Aorta (tissue), 1 donor: ENCODE measurements around the genes SLC46A1 and RAB34.

GRCh38 chr17:27349365-27350348, 55.7 kb downstream of the WSB1 start:
- PRO-cap = no peak

DNA sequence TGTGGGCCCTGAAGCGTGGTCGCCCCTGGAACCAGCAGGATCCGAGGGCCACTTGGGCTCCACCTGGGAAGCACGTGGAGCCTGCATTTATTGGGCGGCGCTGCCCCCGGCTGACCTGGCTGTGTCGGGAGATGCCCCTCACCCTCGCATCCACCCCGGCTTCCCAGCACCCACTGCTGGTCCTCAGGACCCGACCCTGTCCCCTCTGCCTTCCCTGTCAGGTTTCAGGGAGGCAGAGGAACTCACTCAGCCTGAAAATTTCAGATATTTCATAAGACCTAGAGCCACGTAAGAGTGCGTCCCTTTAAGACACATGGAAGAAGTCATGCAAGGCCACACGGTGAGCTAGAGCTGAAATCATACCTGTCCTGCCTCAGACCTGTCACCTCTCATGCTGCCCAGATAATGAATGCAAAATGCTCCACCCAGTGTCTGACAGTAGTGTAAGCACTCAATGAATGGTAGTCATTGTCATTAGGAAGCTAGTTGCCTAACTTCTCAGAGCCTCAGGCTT, 60.4 kb downstream of the WSB1 start:
- PRO-cap = no peak

- PRO-cap = no peak
These were observed 10.3 kb downstream of the KSR1 start for GRCh38 chr17:27466345-27467187.

DNA sequence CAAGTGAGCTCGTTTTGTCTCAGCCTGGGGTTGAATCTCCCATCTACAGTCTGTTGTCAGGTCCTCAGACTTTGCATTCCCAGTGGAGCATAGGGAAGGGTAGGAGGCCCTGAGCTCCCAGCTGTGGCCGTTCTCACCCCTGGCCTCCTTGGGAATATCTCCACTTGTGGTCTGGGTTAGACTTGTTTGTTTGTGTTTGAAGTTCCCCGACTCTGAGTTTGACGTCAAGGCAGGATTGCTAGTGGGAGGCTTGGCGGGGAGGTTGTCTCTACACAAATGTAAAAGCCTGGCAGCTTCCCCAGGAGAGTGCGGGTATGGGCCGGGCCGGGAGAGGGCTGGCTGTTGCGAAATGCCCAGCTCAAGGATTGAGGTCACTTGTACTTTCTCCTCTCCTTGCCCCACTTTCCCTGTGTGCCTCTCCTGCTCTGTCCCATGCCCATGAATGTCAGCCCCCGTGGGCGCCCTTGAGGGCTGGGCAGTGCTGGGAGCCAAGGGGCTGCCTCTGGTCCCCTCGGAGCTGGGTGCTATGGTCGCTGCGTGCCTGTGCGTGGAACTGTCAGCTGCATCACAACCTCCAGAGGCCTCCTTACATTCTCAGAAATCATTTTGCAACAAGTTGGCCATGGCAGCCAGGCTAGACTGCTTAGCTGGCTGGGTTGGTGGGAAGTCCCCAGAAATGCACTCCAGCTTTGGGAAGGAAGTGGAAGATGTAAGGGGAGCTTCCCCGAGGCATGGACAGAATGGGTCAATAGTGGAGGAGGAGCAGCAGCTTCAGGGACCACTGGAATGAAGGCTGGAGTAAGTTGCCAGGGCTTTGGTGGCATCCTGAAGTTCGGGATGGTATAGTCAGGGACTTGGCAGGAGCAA, 84.3 kb downstream of the KSR1 start:
- PRO-cap = no peak

- PRO-cap = no peak
These were observed 79.3 kb upstream of the LGALS9 start for GRCh38 chr17:27551596-27552262.

GRCh38 chr17:27984438-27985312, 57.8 kb upstream of the NLK start:
- PRO-cap = no peak

- PRO-cap = no peak
These were observed 118.6 kb downstream of the NLK start for GRCh38 chr17:28160912-28161599.

DNA sequence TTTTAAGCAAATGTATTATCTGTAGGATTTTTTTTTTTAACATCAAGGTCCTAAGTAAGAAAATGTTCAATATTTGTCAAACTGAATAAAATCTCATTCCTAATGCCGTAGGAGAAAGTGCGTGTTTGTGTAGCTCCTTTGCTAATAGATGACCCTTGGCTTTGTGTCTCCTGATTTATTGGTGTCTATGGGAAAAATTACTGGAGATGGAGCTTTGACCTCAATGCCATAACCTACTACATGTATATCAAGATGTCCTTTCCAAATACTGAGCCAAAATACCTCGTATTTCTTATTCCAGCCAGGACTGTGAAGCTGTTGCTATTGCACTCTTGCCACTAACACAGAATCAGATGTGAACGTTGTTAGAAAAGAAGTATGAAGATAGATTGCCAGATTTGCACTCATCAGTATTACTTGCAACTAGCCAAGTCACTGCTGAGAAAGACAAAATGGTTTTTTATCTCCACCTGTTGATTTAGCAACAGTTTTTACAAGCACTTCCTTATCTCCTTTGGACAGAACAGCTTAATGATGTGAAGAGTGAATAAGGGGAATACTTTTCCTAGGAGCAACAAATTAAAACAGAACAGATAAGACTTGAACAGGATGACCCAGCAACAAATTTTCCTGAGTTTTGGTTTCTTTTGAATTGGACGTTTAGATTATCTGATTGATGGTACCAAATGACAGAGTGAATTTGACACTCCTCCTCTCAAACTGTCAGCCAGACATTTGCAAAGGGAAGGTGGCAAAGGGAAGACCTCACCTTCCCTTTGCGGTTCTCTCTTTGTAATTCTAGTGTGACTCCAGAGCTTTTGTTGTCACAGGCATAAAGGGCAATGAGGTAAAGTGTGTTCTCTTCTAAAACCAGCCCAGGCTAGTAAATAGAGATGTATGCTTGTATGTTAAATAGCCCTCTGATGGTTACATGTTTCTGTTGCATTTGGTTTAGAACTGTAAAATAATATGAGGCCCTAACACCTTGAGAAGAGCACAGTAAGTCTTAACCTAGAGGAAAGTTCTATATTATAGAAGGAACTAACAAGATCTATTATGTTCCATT, 130.6 kb downstream of the NLK start:
- PRO-cap = no peak

GRCh38 chr17:28333831-28334687, 1.2 kb downstream of the IFT20 start:
- PRO-cap = unidirectional peak, plus-strand start at chr17:28334421

DNA sequence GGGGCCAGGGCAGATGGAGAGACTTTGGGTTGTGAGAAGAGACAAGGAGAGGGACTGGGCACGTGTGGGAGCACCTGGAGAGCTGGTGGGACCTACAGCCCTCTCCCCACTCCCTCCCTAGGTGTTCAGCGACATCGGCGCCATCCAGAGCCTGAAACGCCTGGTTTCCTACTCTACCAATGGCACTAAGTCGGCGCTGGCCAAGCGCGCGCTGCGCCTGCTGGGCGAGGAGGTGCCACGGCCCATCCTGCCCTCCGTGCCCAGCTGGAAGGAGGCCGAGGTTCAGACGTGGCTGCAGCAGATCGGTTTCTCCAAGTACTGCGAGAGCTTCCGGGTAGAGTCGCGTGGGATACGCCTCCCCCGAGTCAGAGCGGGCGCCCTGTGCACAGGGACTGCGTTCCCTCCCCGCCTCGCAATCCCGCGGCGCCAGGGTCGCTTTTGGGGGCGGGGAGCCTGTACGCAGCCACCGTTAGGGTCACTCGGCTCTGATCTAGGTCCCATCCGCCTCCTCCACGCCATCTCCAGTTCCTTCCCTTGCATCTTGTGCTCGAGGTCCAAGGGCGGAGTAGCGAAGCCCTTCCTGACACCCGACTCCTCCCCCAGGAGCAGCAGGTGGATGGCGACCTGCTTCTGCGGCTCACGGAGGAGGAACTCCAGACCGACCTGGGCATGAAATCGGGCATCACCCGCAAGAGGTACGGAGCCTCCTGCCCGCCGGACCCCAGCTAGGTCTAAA, 12.9 kb downstream of the SARM1 start:
- PRO-cap = no peak

- PRO-cap = bidirectional peak, plus-strand start at chr17:28405799, minus-strand start at chr17:28405747
These were observed at the start of gene SLC46A1 for GRCh38 chr17:28405518-28406942. Gene SLC46A1 (minus strand): TSS chr17:28406212.

- PRO-cap = no peak
These were observed 726 bp downstream of the SLC13A2 start for GRCh38 chr17:28474091-28474649.

- PRO-cap = no peak
These were observed 19.3 kb downstream of the UNC119 start for GRCh38 chr17:28532887-28533752.

DNA sequence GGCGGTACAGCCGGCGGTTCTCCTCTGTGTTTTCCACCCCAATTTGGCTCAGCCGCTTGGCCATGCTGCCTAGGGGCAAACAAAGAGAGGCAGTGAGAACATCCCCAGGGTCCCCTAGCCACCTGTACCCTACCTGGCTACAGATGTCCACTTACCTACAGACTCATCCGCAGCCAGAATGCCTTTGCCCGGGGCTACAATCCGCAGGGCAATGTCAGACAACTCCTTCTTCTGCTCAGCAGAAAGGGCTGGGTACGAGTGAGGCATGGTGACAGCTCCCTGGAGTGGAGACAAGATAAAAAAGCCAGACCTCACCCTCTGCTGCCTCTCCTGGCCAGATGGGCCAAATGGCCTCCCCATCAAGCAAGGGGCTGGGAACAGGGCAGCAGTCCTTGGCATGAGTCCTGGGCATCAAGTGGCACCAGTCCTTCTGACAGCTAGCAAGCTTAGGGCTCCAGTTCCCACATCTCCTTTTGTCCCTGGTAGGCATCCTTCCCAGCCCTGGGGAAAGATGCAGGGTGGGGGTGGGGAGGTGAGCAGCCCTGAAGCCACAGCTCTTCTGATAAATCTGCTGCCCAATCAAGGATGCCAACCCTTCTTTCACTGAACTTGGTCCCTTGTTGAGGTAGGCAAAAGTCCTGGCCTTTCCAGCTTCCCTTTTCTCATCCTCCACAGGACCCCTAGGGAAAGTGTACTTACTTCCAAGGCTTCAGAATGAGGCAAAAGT, 1.3 kb downstream of the ALDOC start:
- PRO-cap = no peak

GRCh38 chr17:28612212-28612597, 1.8 kb downstream of the RSKR start:
- PRO-cap = no peak

DNA sequence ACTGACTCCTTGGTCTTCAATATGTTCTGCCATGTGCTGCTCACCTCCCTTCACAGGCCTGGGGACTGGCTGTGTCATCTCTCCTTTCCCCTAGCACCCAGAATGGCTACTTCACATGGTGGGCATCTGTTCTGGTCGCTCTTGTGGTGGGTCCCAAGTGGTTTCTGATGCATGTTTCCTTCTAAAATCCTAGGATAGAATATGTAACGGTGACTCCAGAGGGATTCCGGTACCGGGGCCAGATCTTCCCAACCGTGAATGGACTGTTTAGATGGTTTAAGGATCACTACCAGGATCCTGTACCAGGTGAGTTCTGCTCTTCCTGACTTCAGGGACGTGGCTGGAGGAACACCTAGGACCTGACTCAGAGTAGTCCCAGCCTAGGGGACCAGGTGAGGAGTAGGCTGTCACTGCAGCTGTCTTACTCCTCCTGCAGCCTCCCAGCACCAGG, 12.1 kb downstream of the PROCA1 start:
- PRO-cap = no peak

GRCh38 chr17:28717566-28718730, at the start of gene RAB34:
Gene RAB34 (minus strand): TSS chr17:28717868.
- PRO-cap = bidirectional peak, plus-strand start at chr17:28717842, minus-strand start at chr17:28717868

DNA sequence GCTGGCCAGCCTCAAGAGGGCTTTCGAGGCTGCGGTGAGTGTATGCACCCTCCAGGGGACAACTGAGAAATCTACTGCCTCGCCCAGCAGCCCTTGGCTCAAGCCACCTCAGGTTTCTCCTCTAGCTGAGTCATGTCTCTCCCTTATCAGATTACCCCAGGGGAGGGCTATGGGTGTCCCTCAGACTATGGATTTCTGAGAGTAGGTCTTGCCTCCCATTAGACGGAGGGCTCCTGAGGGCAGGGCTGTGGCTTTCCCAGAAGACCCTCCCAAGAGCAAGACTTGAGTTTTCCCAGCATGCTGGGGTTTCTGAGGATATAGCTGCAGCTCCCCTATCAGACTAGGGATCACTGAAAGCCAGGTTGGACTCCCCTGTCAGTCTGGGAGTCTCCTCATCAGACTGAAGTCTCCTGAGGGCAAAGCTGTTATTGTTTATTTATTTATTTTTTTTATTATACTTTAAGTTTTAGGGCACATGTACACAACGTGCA, 6.8 kb downstream of the NEK8 start:
- PRO-cap = no peak

DNA sequence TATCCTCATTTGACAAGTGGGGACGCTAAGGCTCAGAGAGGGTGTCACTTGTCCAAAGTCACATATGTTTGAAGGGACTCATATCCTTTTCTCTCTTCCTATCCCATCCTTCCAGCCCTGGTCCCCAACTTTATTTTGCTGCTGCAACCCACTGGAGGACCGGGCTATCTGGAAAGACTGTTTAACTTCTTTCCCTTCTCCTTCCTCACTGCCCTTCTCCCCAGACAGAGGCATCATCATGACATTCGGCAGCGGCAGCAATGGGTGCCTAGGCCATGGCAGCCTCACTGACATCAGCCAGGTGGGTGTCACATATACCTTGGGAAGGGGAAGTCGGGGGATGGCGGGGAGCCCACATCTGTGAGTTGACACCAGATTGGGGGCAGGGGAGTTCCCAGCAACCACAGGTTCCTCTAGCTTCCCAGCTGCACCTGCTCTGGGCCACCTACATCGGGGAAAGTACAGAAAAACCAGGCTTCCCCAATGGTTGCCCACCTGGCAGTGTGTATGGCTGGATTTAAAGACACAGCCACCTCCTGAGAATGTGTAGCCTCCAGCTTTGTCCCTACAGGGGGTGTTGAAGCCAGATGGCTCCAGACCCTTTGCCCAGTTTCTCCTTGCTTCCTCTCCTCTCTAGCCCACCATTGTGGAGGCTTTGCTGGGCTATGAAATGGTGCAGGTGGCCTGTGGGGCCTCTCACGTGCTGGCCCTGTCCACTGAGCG, 5.2 kb upstream of the TRAF4 start:
- PRO-cap = no peak

GRCh38 chr17:28746455-28747526, 3.0 kb downstream of the TRAF4 start:
- PRO-cap = no peak